ENCODE data around the gene TMEM209.

- RRBS: no CpG with 5 or more reads among the region's 7 CpGs
These were observed 26.2 kb downstream of the STRIP2 start for GRCh38 chr7:129460201-129461116.

- RRBS: no CpG with 5 or more reads among the region's 14 CpGs
These were observed 33.8 kb downstream of the SMKR1 start for GRCh38 chr7:129535901-129536719.

- RRBS: no CpG with 5 or more reads among the region's 9 CpGs
These were observed 6.8 kb upstream of the NRF1 start for GRCh38 chr7:129604497-129605336.

- RRBS: 6% methylated on average over 3 of the region's 17 CpGs
These were observed 341 bp upstream of the NRF1 start for GRCh38 chr7:129611221-129611536.

DNA sequence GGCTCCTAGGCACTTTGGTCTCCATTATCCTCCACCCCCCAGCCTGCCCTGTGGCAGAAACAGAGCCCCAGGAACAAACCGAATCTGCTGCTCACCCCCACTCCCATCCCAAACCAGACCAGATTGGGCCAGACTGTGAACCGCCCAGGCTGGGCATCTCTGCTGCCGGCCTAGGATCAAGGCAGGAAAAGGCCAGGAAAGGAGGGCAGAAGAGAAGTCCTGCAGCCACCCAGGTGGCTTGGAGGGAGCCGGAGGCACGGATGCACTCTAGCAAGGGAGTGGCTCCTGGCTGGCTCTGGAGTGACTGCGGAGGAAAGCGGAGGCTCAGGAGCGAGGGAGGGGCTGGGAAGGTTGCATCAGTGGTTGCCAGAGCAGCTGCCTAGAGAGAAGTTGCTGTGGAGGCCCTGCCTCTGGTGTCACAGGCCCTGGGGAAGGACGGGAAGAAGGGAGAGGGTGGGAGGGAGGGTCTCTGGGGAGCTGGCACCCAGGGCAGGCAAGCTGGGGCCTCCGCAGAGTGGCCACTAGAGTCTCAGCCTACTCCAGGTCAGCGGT lies 164.0 kb downstream of the NRF1 start:
- RRBS: 86% methylated on average over 2 of the region's 11 CpGs

DNA sequence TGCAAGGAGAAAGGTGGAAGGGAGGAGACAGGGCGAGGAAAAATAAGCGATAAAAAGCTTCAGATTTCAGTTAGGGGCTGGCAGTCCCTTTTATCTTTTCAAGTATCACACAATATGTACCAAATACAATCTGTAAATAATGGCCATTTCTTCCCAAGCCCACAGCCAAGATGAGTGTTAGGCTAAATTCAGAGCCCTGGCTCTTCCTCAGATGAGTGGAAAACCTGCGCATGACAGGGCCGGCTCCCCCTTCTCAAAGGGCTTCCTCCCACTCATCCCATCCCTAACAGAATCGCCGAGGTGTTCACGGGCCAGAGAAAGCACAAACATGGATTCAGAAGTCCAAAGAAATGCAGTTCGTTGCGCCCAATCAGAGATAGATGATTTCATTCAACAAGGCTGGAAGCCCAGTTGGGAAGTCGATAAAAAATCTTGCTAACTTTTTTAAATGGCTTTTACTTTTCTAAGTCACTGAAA lies 121.9 kb downstream of the UBE2H start:
- RRBS: no CpG with 5 or more reads among the region's 10 CpGs

GRCh38 chr7:129875571-129876723 lies 76.8 kb downstream of the UBE2H start:
- RRBS: no CpG with 5 or more reads among the region's 9 CpGs

DNA sequence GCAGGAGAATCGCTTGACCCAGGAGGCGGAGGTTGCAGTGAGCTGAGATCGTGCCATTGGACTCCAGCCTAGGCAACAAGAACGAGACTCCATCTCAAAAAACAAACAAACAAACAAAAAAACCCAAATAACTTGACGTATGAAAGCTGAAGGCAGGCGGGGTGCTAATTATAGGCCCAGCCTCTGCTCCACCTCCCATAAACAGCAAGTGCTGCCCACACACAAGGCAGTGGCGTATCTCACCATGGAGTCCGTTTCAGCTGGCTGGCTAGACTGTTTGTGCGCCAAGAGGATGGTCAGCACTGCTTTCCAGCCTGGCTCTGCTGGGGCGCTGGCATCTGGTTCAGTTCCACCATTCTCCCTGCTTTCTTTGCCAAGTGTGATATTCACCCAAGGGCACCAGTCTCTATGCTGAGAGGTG lies 29.1 kb downstream of the ZC3HC1 start:
- RRBS: no CpG with 5 or more reads among the region's 10 CpGs

GRCh38 chr7:130134519-130135625 lies 64.5 kb downstream of the KLHDC10 start:
- RRBS: no CpG with 5 or more reads among the region's 13 CpGs

- RRBS: 1% methylated on average over 7 of the region's 40 CpGs
These were observed at the start of gene TMEM209 for GRCh38 chr7:130205267-130206140. Gene TMEM209, minus strand, starts transcription at chr7:130205406.

DNA sequence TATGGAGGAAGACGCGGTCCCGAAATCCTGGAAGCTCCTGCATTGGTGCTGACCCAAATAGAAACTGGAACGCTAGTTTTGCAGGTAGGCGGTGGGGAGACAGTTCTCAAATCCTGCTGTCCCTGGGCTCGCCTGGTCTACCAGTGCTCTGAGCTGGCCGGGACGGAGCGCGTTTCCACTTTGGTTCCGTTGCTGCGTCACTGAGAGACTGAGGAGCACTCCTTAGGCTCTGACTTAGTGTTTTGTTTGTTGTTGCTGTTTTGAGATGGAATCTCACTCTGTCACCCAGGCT lies 15.3 kb downstream of the CPA4 start:
- RRBS: no CpG with 5 or more reads among the region's 12 CpGs

DNA sequence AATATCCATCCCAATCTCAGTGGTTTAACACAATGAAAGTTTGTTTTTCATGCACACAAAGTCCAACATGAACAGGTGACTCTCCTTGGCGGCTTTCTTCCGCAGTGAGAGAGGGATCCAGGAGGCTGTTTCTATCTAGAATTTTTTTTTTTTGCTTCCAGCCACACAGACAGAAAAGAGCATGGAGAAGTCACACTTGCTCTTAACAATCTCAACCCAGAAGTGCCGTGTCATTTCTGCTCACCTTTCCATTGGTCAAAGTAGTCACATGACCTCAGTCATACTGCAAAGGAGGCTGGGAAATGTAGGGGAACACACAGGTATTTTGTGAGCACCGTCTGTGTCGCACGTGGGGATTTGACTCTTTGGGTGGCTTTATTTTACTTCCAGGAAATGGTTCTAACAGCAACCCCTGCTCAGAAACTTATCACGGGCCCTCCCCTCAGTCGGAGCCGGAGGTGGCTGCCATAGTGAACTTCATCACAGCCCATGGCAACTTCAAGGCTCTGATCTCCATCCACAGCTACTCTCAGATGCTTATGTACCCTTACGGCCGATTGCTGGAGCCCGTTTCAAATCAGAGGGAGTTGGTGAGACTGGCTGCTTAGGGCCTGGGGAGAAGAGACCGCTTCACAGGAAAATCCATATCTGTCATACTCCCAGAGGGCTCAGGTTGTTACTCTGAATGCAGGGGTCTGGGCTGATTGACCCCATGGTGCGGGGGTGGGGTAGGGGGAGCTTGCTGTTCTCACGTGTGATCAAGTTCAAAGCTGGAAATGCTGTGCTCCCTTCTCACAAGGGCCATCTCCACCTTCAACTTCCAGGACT lies 13.1 kb upstream of the CPA1 start:
- RRBS: no CpG with 5 or more reads among the region's 15 CpGs

DNA sequence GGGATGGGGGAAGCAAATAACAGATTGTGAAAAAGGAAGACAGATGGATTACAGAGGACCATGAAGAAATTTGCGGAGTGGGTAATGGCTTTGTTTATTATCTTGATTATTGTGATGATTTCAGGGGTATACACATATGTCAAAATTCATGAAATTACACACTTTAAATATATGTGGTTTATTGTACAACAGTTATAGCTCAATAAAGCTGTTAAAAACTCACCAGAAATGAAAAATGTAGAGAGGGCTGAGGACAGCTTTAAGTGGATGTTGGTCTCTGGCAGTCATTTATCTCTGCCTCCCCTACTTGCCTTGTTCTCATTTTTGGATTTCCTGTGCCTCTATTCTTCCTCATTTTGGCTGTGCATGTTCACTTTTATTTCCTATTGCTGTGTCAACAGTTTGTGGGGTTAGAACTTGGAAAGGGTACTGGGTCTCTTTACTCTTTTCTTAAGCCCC lies 18.7 kb upstream of the MEST start:
- RRBS: no CpG with 5 or more reads among the region's 1 CpG

DNA sequence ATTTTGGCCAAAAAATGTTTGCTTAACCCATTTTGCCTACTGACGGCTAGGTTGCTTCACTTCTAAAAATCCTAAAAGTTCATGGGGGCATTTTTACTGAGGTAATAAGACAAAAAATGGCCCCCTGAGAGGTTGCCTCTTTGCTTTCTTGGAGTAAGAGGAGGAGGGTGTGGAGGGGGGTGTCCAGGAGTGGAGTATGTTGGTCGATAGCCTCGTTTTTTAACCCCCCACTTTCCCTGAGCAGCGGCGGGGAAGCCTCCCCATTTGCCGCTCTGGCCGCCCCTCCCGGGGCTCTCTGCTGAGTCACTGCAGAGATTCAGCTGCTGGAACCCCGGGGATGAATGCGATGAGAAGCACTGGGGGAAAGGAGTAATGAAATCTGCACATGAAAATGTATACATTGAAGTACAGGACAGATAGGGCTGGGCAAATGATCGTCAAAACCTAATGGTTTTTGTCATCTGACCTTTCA lies 1.6 kb downstream of the MEST start:
- RRBS: no CpG with 5 or more reads among the region's 11 CpGs

GRCh38 chr7:130529307-130529860 lies 37.5 kb downstream of the MEST start:
- RRBS: no CpG with 5 or more reads among the region's 3 CpGs

GRCh38 chr7:130868079-130868741 lies 134.2 kb upstream of the KLF14 start:
- RRBS: no CpG with 5 or more reads among the region's 8 CpGs

- RRBS: no CpG with 5 or more reads among the region's 8 CpGs
These were observed 141.2 kb upstream of the KLF14 start for GRCh38 chr7:130875020-130875708.

- RRBS: no CpG with 5 or more reads among the region's 17 CpGs
These were observed 164.0 kb upstream of the KLF14 start for GRCh38 chr7:130897854-130898622.

DNA sequence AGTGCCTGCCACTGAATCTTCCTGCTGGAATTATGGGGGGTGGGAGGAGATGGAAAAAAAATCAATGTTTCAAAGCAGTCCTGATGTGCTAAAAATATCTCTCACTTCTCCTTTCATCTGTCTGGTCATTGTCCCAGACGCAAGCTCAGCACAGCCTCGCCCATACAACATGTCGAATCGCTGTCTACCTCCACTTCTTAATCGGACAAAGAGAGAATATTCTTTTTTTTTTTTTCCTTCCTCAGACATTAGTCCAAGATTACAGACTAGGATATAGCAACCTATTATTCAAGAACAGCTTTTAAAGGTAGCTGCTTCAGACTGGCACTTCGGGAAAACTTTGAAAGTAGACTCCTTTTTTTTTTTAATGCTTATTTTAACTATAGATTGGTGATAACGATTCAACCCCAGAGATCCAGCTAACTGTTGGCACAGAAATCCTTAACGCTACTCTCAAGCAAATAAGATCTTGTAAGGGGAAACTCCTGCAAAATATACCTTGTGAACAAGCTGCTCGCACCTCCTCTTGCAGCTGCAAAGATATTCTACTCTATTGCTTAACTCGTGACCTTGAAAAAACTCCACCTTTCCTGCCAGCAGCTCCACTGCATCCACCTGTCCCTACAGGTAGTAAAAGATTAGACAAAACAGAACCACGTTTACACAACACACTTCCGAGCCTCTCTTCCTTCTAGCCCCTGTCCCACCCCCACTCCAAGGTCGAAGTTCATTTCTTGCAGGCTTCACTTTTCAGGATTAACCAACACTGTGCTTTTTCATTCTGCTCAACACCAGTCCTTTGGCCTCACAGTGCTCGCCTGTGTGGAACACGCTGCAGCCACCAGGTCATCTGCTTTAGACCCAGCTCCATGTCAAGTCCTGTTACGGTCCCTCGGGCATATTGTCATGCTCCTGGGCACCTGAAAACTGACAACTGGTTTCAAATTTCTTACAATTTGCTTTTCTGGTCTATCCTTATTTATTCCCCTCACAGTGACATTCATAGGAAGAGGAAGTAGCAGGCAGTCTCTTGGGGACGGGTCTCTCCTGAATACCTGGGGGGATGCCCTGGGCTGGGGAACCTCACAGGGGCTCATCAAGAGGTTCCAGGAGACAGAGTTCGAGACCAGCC lies 165.6 kb upstream of the KLF14 start:
- RRBS: no CpG with 5 or more reads among the region's 19 CpGs

- RRBS: no CpG with 5 or more reads among the region's 6 CpGs
These were observed 178.0 kb upstream of the KLF14 start for GRCh38 chr7:130911905-130912603.

Data from BE2C (cell line).